ENCODE measurements around the genes TIMD4 and THG1L.

DNA sequence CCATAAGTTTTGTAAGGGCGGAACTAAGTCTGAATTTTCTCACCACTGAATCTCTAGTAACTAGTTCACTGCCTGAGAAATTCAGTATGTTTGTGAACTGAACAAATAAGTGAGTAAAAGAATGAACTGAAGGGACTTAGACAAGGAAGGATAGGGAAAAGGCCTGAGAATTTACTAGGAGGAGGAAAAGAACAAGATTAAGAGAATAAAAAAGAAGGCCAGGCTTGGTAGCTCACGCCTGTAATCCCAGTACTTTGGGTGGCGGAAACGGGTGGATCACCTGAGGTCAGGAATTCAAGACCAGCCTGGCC is 122.3 kb downstream of the SGCD start:
- PRO-cap = no peak

DNA sequence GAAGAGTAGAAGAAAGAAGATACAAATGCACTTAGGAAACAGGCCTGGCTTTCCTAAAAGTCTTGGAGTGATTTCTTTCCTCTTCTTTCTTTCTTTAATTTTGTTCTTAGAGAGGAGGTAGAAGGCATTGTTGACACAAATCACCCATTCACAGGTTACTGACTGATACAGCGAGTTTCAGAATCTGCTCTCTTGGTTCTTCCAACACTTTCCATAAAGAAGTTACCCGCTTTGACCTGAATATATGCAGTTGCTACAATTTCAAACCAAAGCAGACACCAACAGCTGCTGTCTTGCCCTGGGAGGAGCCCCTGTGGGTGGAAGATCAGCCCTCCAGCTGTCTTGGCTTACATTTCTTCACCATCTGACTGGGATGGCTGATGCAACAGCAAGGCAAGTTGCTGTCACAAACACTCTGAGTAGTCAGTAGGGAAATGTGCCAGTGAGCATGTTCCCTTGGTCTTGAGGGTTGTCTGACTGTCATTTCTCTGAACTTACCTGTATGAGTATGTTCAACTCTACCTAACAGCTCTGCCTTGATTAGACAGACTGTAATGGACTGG is 152.8 kb downstream of the SGCD start:
- PRO-cap = no peak

- PRO-cap = no peak
Measured at GRCh38 chr5:156929596-156929966, 33.4 kb downstream of the TIMD4 start.

DNA sequence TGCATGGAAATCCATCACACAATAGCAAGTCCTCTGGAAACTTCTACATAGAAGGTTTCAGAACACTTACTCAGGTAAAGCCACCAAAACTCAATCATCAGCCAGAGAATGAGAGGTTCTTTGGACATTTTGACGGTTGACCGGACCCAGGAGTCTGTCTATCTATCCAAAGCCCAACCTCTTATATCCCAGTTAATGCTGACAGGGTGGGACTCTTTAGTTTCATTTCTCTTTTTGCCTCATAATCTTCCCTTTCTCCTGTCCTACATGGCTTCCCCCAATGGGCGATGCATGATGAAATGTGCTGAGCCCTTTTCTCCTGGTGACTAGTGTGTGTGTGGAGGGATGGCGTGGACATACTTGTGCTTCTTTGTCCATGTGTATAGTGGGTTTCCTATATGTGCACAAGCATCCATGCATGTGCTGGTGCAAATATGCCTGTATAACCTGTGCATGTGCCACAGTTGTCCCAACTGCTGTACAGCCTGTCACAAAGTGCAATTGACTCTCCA is at the start of gene TIMD4:
TSS of gene TIMD4 (minus strand) at position 156 of the 512 bp plus-strand sequence.
- PRO-cap = no peak

DNA sequence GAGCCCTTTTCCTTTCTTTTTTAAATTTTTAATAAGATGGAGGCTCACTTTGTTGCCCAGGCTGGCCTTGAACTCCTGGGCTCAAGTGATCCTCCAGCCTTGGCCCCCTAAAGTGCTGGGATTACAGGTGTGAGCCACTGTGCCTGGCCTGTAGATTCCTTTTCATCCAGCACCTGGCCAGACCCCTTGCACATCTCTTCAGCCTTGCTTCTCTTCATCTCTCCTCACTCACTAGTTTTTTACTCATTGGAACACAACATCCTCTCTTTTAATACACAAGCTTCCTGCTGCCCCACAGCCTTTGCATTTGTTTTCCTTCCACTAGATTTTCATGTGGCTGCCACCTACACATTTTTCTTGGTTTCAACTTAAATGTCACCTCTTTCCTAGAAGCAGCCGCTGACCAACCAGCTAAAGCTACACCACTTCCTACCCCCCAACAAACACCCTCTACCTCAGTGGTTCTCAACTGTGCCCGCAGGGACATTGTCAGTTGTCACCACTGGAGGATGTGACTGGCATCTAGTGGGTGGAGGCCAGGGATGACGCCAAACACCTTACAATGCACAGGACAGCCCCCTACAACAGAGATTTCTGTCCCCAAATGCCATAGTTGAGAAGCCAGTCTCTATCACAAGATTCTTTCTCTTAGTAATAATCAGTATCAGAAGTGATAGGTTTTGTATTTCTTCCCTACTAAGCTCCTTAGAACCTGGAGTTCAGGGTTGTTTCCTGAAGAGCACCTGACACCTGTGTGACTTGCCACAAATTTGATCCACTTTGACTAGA is 33.7 kb downstream of the HAVCR1 start:
- PRO-cap = no peak

- PRO-cap = no peak
Measured at GRCh38 chr5:157143178-157144165, 807 bp upstream of the MED7 start.

GRCh38 chr5:157203385-157203885 is 22.8 kb downstream of the ITK start:
- PRO-cap = no peak

DNA sequence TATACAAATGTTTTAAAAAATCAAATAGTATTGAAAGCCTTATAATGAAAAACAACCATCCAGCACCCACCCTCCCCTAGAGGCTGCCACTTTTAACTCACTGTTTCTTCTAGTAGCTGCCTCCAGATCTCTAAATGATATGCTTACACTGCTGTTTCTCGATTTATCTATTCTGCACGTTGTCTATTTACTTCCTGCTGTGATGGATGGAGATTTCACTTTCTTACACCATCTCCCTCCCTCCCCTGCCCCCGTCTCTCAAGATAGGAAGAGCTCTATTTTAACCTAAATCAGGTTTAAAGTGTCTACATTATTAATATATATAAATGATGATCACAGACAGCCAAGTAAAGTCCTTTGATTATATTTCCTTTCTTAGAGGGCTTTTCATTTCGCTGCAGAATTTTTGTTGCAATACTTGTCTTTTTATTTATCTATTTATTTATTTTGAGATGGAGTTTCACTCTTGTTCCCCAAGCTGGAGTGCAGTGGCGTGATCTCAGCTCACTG is 6.6 kb downstream of the CYFIP2 start:
- PRO-cap = no peak

GRCh38 chr5:157291275-157291817 is 25.4 kb downstream of the CYFIP2 start:
- PRO-cap = no peak

DNA sequence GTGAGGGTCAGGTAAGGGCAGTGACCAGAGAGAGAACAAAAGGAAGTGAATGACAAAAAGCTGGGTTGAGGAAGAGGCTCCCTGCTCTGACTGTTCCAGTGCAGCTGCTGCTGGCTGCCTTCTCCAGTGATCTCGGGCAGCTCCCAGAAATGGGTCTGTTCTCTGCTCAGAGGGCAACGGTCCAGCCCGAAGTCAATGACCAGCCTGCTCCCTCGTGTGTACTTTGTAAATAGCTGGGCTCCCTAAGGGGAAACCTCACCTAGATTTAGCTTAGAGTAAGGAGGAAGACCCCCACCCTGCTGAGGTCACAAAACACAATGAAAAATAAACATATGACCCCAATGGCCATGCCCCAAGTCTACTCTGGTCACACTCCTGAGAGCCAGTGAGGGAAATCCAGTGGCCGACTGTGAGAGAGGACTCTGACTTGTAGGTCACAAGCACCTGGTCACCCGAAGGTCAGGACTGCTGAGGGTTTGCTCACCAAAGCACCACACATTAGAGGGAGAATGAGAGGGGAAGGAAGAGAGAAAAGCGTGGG is 19.7 kb downstream of the NIPAL4 start:
- PRO-cap = no peak

DNA sequence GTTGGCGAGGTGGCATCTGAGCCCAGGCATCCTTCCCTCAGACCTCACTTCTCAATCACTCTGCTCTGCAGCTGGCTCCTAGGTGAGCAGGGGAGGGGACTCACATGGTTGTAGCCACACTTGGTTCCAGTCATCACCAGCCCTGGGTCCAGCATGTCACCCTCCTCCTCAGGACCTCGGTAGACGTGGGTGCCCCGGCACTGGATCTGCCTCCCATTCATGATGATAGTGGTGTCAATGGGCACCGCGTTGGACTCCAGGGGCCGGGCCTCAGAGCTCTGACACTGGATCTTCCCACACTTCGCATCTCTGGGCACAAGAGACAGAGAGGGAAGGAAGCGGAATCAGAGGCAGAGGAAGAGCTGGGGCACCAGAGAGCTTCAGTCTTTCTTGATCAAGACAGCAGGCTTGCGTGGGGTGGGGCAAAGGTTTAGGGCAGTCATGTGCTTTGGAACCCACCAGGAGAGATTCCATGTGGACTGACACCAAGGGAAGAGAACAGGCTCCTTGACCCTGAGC is 32.9 kb downstream of the NIPAL4 start:
- PRO-cap = no peak

GRCh38 chr5:157528195-157528572 is 47.4 kb downstream of the ADAM19 start:
- PRO-cap = no peak

- PRO-cap = no peak
Measured at GRCh38 chr5:157574318-157574957, 1.1 kb downstream of the ADAM19 start.

DNA sequence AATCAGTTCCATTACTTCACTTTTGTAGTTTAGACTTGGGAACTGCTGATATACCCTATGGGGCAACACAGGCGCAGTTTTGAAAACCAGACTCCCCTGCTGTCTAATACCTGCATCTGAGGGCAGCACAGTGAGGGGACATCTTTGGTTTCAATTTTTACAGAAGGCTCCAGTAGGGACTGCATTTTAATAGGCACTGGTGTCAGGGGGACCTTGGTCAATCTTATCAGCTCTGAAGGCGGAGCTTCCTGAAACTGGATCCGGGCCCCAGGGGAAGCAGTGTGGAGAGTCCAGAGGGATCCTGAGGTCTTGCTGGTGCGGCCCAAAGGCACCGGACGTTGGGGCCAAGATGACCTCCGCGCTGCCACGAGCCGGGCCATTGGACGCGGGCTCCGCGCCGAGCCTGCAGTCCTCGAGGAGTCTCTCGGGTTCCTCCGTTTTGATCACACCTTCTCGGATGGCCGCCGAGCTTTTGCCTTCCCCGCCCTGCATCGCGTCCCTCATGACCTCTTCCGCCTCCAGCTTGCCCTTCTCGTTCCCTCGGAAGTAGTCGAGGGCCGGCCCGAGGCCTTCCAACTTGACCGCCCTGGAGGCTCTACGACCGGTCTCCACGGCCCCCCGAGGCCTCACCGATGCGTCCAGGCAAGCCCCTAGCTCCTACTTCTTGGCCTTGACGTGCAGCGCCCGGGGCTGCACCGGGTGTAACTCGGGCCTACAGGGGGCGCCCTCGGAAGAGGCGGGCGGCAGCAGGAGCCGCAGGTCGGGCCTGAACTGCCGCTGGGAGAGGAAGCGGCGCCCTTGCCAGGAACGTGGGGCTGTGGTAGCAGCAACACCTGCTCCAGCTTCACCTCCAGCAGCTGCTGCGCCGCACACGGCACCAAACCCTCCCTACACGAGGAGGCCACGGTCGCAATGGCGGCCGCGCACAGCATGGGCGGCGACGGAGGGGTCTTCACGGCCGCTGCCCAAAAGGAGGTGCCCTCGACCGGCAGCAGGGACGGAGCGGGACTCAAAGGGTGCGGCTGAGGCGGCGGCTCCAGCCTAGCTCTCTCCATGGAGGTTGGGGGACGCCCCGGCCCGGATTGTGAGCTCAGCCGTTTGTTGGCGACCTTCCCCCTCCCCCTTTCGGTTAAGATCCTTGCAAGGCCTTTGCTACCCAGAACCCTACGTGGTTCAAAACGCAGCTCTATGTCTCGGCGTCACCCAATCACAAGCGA is 18.9 kb downstream of the C5orf52 start:
- PRO-cap = no peak

- PRO-cap = unidirectional peak, plus-strand start at chr5:157731425; bidirectional peak, plus-strand start at chr5:157731823, minus-strand start at chr5:157731661
Measured at GRCh38 chr5:157731068-157732043, at the start of gene THG1L. TSS of gene THG1L (plus strand) at chr5:157731420.

DNA sequence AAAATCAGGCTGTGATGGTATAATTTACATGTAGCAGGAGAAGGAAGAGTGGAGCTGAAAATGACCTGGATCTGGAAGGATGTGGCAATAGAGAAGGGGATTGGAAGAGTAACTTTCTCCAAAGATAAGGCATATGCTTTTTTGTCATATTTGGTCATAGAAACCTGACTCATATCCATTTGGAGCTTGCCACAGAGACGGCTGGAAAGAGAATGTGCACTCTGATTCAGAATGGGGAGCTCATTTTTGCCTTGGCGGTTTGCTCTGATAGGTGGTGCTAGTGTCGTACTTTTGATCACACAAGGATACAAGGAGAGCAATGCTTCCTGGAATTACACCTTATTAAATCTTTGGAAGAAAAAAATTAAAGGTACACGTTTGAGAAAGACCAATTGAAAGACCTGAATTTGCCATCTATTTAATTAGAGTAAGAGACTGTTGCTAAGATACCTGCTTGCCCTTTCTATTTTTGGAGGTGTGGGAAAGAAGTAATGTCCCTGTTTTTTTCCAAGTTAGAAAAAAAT is 5.3 kb downstream of the LSM11 start:
- PRO-cap = no peak

DNA sequence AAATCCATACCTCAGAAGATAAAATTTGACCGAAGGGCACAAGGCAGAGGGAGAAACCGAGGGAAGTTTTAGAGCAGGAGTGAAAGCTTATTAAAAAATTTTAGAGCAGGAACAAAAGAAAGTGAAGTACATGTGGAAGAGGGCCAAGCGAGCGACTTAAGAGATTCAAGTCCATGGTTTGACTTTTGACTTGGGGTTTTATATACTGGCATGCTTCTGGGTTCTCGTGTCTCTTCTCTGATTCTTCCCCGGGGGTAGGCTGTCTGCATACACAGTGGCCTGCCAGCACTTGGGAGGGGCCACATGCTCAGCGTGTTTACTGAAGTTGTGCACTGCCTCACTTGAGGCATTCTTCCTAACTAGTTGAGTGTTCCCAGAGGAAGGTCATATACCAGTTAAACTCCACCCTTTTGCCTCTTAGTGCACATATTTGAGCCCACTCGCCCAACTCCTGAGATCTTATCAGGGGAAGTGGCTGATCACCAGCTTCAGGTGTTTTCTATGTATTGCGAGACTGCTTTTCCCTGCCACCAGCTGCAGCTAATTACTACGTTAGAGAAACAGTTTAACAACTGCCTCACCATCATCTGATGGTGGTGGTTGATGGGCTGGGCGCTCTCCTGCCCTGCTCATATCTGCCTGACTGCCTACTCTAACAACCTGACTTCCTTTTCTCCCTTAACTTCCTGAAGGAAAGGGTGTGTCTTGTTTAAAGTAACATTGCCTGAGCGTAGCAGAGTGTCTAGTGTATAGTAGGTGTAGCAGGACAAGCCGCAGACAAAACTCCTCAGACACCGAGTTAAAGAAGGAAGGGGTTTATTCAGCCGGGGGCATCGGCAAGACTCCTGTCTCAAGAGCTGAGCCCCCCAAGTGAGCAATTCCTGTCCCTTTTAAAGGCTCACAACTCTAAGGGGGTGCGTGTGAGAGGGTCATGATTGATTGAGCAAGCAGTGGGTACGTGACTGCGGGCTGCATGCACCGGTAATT is 60.0 kb upstream of the CLINT1 start:
- PRO-cap = no peak

DNA sequence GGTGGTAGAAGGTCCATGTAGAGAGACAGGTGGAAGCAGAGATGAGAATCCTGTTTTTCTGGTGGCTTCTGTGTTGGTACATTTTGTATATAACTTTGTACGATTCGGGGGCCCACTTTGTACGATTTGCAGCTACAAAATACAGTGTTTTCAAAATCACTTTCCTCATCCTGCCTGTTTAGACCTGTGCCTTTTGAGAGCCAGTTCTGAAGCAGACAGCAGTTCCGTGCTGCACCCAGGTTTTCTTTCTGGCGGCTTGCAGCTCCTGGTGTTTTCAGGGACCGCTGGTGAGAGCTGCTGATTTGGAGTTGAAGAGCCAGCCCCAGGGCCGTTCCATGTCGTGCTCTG is 135.8 kb upstream of the CLINT1 start:
- PRO-cap = no peak

GRCh38 chr5:158483274-158483473 is 616.5 kb downstream of the EBF1 start:
- PRO-cap = no peak

DNA sequence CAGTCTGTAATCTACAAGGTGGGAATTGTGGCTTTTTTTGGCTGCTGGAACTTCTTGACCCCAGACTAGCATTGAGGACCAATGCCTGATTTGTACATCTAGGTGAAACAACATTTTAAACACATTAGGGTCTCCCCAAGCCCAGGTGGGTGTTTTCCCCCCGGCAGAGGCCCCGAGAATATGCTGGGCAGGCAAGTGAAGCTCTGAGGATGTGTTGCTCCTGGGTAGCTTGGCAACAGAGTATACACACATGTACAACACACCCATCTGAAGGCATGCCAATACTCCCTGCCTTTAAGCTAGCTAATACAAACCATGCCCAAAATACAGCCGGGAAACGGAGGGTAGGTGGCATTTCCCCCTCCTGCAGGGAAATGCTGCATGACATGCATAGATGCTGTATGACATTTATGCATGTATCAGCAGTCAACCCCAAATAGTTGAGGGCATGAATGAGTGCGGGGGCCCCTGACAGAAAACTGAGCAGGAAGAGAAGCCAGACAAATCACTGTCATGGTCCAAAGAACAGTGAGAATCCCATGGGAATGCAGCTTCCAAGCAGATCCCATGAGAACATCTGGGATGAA is 614.1 kb downstream of the EBF1 start:
- PRO-cap = bidirectional peak, plus-strand start at position 281 of the sequence, minus-strand start at position 182 of the sequence